AG10803 (cell line): Measurements from ENCODE around the genes PLA2G2D and FAM43B.

- RRBS, result no CpG with 5 or more reads among the region's 8 CpGs
These were observed 16.3 kb downstream of the SLC66A1 start for GRCh38 chr1:19328515-19328714.

- RRBS, result no CpG with 5 or more reads among the region's 4 CpGs
These were observed 70.8 kb downstream of the CAPZB start for GRCh38 chr1:19414311-19415165.

GRCh38 chr1:19426215-19426741, 59.1 kb downstream of the CAPZB start:
- RRBS, result no CpG with 5 or more reads among the region's 9 CpGs

GRCh38 chr1:19435965-19436496, 49.3 kb downstream of the CAPZB start:
- RRBS, result no CpG with 5 or more reads among the region's 11 CpGs

GRCh38 chr1:19440251-19440793, 45.0 kb downstream of the CAPZB start:
- RRBS, result no CpG with 5 or more reads among the region's 9 CpGs

- RRBS, result no CpG with 5 or more reads among the region's 6 CpGs
These were observed 1.1 kb upstream of the NBL1 start for GRCh38 chr1:19642969-19643452.

DNA sequence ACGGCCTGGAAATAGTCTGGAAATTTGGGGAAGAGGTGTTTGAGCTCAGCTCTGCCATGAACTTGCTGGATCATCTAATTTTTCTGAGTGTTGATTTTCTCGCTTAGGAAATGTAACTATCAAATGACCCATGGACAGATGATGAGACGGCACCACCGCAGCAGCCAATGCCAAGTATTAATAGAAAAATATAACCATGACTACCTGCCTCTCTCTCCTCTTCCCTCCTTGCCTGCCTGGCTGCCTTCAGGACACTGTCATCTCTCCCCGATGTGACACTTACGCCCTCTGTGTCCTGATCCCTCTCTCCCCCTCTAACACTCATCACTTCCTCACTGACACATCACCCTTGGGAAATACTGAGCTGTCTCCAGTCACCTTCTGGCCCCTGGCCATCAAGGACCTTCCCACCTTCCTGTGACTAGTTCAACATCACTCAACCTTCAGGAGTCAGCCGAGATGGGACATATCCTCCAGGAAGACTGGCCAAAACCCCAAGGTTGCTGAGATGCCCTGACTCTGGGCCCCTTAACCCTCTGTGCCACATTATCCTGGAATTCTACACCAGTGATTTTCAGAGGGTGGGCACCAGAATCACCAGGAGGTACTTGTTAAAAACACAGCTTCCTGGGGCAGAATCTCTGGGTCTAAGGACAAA, 49.2 kb downstream of the TMCO4 start:
- RRBS, result no CpG with 5 or more reads among the region's 7 CpGs

GRCh38 chr1:19755595-19756041, 44.1 kb downstream of the TMCO4 start:
- RRBS, result 100% methylated on average over 3 of the region's 10 CpGs

- RRBS, result no CpG with 5 or more reads among the region's 8 CpGs
These were observed 40.1 kb downstream of the TMCO4 start for GRCh38 chr1:19759368-19760177.

DNA sequence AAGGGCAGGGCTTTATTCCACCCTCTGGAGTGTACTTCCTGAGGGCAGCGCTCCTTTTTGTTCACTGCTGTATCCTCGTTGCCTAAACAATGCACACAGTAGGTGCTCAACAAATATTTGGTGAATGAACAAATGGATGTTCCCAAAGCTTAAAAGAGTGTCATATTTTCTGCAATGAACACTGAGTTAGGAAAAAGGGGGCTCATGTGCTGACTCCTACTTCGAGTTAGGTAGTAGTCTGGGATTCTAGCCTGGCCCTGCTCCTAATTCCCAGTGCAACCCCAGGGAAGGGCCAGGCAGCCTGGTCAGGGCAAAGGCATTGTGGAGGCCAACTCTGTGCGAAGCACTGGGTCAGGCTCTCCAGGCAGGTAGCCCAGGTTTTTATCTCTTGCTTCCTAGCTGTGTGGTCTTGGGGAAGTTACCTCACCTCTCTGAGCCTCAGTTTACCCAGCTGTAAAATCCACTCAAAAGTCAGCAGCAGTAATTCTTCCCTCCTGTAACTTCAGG, 916 bp downstream of the TMCO4 start:
- RRBS, result no CpG with 5 or more reads among the region's 4 CpGs

DNA sequence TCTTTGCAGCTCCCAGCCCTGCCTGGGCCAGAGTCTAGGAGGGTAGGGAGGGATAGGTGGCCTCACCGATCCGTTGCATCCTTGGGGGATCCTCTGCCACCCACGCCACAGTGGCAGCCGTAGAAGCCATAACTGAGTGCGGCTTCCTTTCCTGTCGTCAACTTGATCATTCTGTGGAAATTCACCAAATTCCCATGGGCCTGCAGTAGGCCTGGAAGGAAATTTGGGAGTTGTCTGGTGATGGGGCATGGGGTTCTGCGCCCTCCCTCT, 1.2 kb downstream of the PLA2G2A start:
- RRBS, result no CpG with 5 or more reads among the region's 7 CpGs

GRCh38 chr1:20080977-20081393, 11.0 kb downstream of the PLA2G5 start:
- RRBS, result no CpG with 5 or more reads among the region's 14 CpGs

DNA sequence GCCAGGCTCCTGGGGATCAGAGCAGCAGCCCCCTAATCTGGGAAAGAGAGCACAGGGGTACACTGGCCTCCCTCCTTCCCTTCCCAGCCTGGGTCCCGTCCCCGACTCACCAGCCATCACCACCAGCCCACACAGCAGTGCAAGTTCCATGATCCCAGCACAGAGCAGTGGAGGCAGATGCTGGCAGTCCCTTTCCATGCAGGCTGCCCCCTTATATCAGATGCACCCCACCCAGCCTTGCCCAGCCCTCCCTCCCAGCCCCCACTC, at the start of gene PLA2G2D:
TSS of gene PLA2G2D (minus strand) at position 188 of the 267 bp plus-strand sequence.
- RRBS, result no CpG with 5 or more reads among the region's 2 CpGs

DNA sequence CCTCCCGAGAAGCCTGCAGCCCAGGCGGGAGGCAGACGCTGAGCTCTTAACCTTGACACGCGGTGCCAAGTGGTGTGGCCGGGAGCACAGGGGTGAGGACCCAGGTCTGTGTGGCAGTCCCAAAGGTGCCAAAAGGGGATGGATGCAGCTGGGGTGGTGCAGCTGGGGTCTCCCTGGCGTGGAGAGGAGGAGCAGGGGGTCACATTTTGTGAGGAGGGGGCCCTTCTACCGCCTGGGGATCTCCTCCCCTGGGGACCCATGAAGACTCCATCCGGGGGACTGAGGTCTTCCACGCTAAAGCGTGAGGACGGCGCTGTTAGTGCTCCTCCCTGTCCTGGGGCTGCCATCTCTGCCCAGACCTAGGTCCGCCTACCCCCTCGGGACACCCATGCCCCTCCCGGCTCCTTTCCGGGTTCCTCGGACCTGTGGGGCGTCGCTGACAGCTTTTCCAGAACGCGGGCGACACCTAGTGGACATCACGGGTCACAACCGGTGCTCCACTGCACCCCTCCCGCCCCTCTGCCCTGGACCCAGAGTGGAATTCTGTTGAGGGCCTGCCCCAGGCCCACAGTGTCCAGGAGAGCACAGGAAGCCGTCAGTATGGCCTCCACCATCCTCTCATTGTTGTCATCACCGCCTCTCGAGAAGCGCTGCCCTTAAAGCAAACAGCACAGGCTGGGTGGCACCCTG, 13.1 kb downstream of the PLA2G2F start:
- RRBS, result 2% methylated on average over 8 of the region's 30 CpGs

- RRBS, result no CpG with 5 or more reads among the region's 41 CpGs
These were observed 47.7 kb upstream of the VWA5B1 start for GRCh38 chr1:20242805-20243595.

DNA sequence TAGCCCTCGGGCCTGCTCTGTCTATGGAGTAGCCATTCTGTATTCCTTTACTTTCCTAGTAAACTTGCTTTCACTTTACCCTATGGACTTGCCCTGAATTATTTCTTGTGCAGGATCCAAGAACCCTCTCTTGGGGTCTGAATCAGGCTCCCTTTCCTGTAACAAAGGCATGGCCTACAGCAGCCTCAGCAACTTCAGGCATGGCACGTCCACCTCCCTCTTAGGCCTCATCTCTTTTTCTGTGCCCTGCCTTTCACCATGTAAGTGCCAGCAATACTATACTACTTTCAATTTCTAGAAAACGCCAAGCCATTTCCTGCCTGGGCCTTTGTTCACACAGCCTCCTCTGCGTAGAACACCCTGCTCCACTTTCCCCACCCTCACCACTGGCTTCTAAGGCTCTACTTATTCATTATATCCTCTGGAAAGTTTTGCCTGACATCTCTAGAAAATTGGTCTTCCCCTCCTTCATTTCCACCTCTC, 41.8 kb upstream of the VWA5B1 start:
- RRBS, result no CpG with 5 or more reads among the region's 4 CpGs

DNA sequence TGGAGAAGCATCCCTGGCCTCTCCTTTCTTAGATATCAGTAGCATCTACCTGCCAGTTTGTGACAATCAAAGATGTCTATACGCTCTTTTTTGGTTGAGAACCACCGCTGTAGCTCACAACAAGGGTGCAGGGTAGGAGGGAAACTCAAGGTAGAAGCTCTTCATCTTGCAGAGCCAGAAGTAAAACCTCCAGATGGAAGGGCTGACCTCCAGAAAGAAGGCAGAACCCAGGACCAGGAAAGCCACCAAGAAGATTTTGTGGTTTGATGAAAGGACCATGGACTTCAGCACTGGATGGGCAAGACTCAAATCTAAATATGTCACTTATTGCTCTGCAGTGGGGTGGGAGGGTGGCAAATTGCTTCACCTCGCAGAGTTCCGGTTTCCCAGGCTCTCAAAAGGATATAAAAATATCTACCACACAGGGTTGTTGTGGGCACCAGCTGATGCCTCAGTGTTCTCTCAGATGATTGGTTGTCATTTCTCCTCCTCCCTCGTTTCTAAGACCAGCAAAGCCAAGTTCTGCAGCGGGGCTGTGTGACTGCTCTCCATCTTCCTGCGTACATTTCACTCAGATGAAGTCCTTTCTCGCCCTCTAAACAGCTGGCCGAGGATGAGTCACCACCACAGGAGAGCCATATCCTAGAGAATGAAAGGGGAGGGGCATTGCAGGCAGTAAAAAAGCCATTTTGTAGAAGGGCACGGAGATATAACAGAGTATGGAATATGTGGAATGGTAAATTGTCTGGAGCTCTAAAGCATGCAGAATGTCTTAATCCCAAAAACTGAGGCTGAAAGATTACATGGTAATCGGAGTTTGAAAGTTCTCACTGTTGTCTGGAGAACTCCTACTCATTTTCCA, 35.1 kb upstream of the VWA5B1 start:
- RRBS, result no CpG with 5 or more reads among the region's 11 CpGs

GRCh38 chr1:20291169-20292067, 743 bp downstream of the VWA5B1 start:
- RRBS, result 2% methylated on average over 4 of the region's 23 CpGs

DNA sequence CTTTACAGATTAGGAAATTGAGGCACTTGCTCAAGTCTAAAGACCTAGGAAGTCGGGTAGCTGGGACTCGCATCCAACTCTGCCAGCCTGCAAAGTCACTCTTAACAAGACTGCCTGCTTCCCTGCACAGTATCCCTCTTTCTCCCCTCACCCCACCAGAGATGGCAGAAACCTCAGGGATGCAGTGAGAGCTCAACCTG, 4.1 kb downstream of the CAMK2N1 start:
- RRBS, result no CpG with 5 or more reads among the region's 2 CpGs

GRCh38 chr1:20552277-20552938, at the start of gene FAM43B:
FAM43B (plus strand) TSS chr1:20552573.
- RRBS, result 1% methylated on average over 43 of the region's 54 CpGs